Cardiac septum (tissue), 1 donor: ENCODE data around the genes ZNF350, ERVV-2 and ZNF525.

DNA sequence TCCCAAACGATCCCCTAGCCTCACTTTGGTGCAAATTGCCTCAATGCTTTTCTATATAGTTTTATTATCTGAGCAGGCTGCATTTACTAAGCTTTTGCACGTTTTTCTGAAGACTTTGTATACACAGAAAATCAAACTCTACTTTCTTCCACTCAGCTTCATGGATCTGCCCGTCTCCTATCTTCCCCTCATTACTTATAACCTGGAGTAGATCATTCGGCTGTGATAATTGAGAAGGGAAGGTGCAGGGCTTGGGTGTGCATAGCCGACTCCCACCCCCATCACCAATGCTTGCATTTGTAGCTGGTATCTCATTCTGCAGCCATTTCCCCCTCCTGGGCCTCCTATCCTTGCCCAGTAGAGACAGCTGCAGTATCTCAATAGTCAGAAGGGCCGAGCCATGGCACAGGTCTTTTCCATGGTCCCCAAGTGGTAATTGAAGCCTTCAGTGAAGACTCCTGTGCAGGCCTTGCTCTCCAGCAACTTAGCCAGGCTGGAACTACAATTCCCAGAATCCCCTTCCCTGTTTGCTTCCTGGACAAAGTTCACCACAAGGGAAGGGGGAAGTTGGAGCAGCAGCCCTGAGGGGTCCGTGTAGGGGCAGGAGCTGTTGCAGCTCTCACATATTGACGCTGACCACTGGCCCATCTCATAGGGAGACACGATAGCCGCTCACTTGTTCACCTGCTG lies 2.0 kb upstream of the SIGLEC8 start:
- PRO-cap, result unidirectional peak, plus-strand start at position 565 of the sequence

DNA sequence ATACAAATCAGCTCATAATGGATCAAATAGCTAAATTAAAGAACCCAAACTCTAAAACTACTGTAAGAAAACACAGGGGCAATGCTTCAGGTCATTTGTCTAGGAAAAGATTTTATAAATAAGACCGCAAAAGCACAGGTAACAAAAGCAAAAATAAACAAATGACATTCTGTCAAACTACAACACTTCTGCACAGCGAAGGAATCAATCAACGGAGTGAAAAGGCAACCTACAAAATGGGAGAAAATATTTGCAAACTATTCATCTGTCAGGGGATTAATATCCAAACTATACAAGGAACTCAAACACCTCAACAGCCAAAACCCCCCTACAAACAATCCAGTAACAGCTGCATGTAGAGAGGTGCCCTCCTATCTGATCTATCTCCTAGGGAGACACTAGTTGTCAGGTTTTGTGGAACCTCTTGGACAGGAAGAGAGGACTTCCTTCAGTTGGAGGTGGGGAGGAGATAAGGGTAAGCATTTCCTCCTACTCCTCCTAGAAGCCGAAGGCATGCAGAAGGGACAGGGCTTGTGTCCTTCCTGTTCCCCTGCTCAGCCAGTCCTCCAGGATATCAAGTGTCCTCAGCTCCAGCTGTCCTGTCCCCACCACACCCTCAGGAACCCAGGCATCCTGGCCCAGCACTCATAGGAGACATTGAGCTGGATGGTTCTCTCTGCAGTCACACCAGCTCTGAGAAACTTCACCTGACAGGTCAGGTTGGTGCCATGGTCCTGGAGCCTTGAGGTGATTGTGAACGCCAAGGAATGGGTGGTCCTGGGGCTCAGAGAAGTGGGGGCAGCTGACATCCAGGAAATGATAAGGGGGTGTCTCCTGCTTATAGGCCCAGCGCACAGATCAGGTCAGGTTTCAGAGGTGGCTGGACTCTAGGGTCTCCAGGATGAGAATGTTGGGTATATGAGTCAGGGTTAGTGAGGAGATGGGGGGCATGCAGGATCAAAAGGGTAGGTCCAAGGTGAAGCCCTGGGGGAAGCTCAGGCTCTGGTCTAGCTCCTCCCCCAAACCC lies 9.8 kb upstream of the SIGLEC8 start:
- PRO-cap, result no peak

- PRO-cap, result no peak
These were observed 22.3 kb downstream of the ZNF175 start for GRCh38 chr19:51593361-51593779.

- PRO-cap, result no peak
These were observed 29.0 kb downstream of the SIGLEC5 start for GRCh38 chr19:51601130-51601699.

GRCh38 chr19:51602507-51602893 lies 27.7 kb downstream of the SIGLEC5 start:
- PRO-cap, result no peak

- PRO-cap, result no peak
These were observed 5.0 kb upstream of the SIGLEC14 start for GRCh38 chr19:51651533-51652057.

- PRO-cap, result no peak
These were observed 4.3 kb downstream of the HAS1 start for GRCh38 chr19:51719123-51720205.

DNA sequence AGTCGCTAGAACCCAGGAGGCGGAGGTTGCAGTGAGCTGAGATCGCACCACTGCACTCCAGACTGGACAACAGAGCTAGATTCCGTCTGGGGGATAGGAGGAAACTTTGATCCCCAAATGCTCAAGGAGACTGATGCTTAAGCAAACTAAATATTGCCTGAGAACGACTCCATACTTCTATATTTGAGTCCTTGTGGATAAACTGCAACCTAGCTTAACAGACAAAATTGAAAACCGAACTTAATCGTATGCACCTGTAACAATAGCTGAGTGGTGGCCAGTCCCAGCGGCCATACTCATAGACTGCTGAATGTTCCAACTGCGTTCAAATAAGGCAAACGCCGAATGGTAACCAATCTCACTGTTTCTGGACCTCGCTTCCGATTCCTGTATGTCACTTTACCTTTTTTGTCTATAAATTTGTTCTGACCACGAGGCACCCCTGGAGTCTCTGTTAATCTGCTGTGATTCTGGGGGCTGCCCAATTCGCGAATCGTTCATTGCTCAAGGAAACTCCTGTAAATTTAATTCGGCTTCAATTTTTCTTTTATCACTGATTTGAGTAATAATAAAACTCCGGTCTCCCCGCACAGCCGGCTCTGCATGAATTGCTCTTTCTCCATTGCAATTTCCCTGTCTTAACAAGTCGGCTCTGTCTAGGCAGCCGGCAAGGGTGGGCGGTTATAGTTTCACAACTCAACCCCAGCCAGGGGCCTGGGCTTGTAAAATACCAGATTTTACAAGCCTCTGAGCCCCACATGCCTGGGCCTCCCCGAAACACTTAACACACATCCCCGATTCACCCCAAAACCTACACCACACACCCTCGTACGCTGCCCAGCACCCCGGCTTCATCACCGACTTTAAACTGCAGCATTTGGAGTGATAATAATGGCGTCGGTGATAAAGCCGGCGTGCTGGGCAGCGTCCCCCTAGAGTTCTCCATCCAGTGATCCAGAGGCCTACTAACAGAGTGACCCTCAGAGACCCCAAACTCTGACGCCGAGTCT lies 782 bp downstream of the ZNF649 start:
- PRO-cap, result no peak

- PRO-cap, result bidirectional peak, plus-strand start at chr19:51986981, minus-strand start at chr19:51986854
These were observed at the start of gene ZNF350 for GRCh38 chr19:51986090-51987221. ZNF350 (minus strand) TSS chr19:51986840.

GRCh38 chr19:52115638-52116346 lies 20.2 kb upstream of the ZNF841 start:
- PRO-cap, result no peak

DNA sequence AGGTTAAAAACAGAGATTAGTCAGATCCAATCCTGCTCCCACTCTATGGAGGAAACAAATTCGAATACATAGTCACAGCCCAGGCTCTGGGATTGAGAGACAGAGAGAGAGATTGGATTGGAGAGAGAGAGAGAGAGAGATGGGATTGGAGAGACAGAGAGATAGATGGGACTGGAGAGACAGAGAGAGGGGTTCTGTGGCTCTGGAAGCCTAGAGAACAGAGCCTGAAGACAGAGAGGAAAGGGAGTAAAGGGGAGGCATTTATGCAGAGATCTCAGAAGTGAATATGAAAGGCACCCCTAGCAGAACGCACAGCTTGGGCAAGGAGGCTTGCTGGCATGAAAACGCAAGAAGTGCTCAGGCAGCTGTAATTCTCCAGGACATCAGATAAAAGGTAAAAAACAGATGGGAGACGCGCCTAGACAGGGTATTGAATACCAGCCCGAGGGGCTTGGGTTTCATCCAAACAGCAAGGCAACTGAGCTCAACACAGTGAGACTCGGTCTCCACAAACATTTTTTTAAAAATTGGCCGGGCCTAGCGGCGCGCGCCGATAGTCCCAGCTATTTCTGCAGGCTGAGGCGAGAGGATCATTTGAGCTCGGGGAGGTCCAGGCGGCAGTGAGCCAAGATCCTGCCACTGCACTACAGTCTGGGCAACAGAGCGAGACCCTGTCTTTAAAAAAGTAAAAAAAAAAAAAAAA lies 938 bp upstream of the PPP2R1A start:
- PRO-cap, result no peak

DNA sequence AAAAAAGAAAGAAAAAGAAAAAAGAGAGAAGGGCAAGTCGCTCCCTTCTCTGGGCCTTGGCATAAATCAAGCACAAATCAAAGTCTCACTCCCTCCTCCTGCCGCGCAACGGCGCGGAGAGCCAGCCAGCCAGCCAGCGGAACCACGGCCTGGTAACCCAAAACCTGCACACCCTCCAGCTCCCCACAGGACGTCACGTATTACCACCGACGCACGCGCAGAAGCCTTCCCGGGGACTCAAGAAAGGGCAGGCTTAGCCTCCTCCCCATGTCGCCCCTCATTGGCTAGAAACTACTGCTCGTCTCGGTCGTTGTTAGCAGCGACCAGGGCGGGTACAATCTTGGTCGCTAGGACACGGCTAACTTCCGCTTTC lies 400 bp upstream of the PPP2R1A start:
- PRO-cap, result unidirectional peak, minus-strand start at position 68 of the sequence; bidirectional peak, plus-strand start outside the sequence, minus-strand start at position 166 of the sequence

DNA sequence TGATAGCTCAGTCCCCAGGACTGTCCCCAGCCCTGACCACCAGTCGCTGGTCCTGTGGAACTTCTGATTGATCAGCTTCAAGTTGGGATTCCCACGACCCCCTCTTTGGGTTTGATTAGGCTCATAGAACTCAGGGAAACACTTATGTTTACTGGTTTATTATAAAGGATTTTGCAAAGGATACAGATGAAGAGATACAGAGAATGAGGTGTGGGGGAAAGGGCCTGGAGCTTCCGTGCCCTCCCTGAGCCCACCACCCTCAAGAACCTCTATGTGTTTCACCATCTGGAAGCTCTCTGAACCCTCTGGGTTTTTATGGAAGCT lies 13.8 kb downstream of the PPP2R1A start:
- PRO-cap, result no peak

DNA sequence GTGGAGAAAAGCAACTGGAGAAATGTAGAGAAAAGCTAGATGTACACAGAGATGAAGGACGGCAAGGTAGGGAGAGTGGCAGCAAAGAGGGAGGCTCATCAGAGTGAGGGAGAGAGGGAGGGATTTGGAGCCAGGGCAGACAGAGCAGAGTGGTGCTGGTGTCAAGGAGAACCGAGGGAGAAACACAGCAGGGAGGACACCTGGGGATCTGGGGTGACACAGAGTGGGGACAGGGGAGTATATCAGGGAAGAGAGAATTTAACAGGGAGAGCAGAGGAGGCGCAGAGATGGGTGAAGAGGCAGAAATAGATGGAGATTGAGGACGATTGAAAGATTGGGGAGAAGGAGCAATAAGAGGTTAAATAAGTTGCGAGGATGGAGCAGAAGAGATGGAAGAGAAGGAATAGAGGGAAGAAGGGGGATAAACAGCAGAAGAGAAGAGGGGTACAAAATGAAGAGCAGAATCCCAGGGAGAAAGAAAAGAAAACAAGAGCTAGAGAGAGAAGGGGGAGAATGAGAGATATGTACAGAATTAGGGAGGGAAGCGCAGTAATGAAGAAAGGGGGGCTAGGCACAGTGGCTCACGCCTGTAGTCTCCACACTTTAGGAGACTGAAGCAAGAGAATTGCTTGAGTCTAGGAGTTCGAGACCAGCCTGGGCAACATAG lies 1.2 kb downstream of the ZNF808 start:
- PRO-cap, result no peak

- PRO-cap, result no peak
These were observed 15.6 kb downstream of the ZNF808 start for GRCh38 chr19:52543001-52543529.

GRCh38 chr19:52628416-52628673 lies 58.3 kb downstream of the ZNF701 start:
- PRO-cap, result no peak

DNA sequence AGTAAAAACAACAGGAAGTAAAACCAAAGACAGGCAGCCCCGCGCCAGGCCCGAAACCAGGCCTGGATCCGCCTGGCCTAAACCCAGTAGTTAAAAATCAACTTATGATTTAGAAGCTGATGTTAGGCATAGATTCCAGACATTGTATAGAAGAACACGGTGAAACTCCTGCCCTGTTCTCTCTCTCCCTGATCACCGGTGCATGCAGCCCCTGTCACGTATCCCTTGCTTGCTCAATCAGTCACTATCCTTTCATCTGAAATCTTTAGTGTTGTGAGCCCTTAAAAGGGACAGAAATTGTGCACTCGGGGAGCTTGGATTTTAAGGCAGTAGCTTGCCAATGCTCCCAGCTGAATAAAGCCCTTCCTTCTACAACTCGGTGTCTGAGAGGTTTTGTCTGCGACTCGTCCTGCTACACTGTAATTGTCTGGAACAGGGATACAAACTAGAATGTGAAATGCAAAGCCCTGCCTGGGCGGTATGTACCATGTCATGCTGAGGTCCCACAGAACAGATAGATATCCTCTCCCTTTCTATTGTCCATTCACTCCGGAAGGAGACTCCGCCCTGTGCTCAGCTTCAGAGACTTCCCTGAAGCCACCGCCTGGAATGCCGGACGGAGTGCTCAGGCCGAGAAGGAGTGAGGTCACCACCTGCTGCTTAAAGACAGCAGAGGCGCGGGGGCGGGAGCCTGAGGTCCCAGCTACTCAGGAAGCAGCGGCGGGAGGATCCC lies 652 bp upstream of the ZNF611 start:
- PRO-cap, result bidirectional peak, plus-strand start at position 672 of the sequence, minus-strand start at position 512 of the sequence

DNA sequence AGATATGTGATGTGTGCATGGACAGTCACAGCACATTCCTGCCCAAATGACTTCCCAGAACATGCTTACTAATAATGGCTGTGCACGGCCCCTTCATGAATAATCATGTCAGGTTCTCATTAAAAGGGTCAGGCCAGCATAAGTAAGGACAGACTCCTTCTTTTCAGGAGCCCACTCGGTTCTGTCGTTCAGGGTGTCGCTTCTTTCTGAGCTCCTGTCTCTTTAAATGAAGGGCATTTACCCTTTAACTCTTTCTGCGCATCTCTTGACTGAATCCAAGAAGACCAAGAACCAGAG lies at the start of gene ERVV-2:
ERVV-2 (plus strand) TSS at position 151 of the 297 bp plus-strand sequence.
- PRO-cap, result no peak

GRCh38 chr19:53365055-53365840 lies at the start of gene ZNF525:
ZNF525 (plus strand) TSS chr19:53365705.
- PRO-cap, result bidirectional peak, plus-strand start at chr19:53365727, minus-strand start at chr19:53365530

DNA sequence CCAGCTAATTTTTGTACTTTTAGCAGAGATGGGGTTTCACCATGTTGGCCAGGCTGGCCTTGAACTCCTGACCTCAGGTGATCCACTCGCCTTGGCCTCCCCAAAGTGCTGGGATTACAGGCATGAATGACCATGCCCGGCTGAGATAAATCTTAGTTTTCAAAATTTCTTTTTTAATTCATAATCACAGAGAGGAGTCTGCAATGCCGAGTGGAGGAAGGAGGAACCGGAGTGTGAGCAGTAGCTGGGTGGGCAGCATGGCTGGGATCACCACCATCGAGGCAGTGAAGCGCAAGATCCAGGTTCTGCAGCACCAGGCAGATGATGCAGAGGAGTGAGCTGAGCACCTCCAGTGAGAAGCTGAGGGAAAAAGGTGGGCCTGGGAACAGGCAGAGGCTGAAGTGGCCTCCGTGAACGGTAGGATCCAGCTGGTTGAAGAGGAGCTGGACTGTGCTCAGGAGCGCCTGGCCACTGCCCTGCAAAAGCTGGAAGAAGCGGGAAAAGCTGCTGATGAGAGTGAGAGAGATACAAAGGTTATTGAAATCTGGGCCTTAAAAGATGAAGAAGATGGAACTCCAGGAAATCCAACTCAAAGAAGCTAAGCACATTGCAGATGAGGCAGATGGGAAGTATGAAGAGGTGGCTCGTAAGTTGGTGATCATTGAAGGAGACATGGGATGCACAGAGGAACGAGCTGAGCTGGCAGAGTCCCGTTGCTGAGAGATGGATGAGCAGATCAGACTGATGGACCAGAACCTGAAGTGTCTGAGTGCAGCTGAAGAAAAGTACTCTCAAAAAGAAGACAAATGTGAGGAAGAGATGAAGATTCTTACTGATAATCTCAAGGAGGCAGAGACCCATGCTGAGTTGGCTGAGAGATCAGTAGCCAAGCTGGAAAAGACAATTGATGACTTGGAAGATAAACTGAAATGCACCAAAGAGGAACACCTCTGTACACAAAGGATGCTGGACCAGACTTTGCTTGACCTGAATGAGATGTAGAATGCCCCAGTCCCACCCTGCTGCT lies 10.1 kb downstream of the ZNF761 start:
- PRO-cap, result no peak